Neural progenitor cell (in vitro differentiated cells): ENCODE measurements around a stretch of chr16.

- RAMPAGE, long total RNA, result no peak
Observed at GRCh38 chr16:15775966-15776671, 80.7 kb downstream of the MYH11 start.

DNA sequence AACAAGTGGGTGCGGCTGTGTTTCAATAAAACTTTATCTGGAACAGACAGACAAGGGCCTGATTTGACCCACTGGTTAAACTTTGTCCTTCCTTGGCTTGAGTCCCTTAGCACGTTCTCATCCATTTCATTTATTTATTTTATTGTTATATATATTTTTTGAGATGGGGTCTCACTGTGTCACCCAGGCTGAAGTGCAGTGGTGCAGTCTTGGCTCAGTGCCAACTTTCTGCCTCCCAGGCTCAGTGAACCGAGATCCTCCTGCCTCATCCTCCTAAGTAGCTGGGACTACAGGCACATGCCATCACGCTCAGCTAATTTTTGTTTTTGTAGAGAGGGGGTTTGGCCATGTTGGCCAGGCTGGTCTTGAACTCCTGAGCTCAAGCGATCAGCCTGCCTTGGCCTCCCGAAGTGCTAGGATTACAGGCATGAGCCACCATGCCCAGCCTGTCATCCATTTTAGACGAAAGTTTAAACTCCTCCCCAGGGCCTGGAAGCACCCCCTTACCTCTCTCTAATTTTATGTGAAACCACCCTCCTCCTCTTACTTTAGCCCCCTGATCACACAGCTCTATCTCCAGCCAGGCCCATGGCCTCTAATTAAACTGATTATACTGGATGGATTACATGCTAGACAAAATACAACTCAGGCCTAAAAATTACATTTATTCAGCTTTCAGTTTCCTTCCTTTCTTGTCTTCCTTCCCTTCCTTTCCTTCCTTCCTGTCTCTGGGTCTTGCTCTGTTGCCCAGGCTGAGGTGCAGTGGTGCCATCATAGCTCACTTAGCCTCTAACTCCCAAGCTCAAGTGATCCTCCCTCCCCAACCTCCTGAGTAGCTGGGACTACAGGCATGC lies 64.0 kb downstream of the MYH11 start:
- RAMPAGE, long total RNA, result no peak

GRCh38 chr16:15822887-15823796 lies 33.7 kb downstream of the MYH11 start:
- RAMPAGE, long total RNA, result no peak

- RAMPAGE, long total RNA, result no peak
Observed at GRCh38 chr16:15834991-15835759, 21.7 kb downstream of the MYH11 start.

DNA sequence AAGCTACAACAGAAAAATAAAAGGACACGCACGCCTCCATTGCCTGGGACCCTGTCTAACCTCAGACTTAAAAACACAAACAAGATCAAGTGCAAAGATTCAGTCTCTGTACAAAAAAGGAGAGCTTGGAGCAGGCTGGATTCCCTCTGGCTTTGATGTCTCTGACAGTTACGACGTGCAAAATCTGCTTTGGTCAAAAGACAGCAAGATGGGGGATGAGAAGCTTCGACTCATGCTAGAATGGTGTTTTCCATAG lies 9.3 kb downstream of the MYH11 start:
- RAMPAGE, long total RNA, result no peak

DNA sequence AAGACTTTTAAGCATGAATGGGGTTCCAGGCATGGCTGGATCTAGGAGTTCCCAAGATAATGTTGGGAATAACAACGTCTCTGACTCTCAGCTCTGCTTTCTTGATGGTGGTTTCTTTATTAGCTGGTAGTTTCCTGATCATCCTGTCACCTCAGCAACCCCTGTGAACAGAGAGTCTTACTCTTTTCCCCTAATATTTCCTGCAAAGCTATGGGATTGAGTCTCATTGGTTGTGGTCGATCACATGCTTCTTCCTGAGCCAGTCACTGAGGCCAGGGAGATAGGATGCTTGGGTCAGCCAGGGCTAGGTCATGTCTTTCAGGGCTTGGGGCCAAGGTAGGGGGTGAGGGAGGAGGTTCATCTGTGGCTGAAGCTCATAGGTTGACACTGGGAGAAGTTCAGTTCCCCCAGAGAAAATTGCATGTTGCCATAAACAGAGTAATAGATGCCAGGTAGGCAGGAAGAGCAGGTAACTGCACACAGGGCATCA lies 114.3 kb downstream of the ABCC1 start:
- RAMPAGE, long total RNA, result no peak

DNA sequence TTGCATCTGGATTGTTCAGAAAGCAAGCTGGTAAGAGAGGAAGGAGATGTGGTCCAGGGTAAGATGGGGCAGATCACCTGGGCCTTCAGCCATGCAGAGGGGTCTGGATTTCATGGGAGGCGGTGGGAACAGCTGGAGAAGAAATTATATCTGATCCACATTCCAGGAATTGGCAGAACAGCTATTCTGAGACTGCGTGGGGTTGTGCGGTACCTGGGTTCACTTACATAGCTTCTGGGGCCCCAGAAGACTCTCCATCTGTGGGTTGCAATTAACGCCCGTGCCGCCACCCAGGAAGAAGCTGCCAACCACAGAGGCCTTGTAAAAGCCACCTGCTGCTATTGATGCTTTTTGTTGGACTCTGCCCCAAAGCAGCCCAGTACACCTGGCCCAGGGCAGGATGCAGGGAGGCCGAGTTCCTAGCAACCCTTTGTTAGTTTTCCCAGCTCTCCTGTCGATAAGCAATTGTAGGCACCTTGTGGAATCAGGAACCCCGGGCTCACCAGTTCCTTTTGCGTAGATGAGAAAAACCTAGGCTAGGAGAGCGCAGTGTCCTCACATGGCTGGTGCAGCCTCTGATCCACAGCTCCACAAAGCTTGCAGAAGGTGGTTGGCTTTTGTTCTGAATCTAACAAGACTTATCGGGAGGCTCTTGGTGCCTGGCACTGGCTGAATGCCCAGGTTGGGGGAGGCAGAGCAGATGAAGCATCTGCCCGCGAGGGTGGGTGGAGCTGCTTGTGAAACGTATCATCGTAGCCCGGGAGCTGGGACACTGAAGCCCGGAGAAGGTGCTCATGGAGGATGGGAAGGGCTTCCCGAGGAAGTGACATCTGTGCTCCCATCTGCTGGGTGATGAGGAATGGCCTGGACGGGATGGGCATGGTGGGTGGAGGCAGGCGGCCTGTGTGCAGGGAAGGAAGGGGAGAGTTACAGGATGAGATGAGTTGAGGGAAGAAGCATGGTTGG lies 103.2 kb downstream of the ABCC6 start:
- RAMPAGE, long total RNA, result no peak

DNA sequence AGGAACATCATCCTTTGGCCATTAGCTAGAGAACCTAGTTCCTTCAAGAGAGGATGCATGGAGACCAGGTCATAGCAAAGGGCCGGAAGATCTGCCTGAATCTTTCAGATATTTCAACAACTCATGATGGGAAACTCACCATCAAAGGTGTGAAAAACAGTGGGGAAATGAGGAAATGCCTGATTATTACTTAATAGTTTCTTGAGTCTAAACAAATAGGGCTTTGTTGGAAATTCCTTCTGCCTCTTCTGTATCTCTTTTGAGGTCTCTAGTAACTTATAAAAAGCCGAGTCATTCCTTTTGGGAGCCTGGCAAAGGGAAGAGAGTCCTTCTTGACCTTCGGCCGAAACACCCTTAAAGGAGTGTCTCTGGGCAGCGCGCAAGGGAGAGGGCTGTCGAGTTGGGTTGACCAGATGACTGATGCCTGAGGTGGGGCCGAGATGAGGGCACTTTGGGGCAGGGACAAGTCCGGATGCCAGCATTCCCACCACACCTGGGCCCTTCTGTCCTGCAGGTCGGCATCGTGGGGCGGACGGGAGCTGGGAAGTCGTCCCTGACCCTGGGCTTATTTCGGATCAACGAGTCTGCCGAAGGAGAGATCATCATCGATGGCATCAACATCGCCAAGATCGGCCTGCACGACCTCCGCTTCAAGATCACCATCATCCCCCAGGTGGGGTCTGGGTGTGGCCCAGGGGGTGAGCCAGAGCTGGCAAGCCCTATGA lies 89.3 kb downstream of the ABCC6 start:
- RAMPAGE, long total RNA, result no peak

DNA sequence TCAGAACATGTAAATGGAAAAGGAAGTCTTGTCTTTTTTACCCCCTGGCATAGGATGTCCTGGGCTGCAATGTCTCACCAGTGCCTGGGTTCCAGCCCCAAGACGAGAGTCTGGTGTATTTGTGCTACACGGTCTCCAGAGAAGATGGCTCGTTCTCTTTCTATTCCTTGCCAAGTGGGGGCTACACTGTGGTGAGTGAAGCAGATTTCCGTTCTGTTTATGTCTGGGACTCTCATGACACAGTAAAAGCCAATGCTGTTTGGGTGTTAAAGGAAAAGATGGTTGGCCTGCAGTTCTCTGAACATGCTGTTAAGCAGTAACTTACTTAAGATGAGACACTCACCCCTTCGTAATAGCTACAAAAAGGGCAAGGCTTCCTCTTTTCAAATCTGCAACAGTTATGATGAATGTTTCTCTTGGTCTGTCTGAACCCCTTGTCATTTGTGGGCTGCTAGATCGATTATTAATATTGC lies 19.6 kb downstream of the NOMO3 start:
- RAMPAGE, long total RNA, result no peak

DNA sequence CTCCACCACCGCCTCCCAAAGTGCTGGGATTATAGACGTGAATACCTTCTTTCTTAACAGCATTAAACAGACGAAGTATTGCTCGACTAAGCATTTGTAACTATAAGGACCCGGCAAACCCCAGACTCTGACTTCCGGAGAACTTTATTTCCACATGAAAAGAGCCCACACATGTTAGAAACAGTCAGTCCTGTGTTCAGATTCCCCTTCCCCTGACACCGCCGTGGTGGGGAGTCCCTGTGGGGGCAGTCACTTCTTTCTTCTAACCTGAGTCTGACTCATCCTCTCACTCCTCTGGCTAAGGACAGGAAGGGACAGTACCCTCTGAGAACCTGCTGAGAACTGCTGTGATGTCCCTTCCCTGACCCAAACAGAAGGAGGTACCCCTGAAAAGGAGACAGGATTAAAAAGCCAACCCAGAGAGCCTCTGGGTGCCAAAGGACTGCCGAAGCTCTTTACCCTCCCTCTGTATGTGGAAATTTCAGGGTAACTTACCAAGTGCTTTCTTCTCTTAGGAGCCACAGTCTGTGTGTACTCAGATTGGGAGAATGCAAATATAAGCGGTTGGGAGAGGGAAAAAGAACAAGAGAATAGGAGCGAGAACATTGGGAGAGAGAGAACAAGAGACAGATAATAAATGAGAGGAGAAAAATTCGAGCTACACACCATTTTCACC lies 165.0 kb downstream of the XYLT1 start:
- RAMPAGE, long total RNA, result no peak

DNA sequence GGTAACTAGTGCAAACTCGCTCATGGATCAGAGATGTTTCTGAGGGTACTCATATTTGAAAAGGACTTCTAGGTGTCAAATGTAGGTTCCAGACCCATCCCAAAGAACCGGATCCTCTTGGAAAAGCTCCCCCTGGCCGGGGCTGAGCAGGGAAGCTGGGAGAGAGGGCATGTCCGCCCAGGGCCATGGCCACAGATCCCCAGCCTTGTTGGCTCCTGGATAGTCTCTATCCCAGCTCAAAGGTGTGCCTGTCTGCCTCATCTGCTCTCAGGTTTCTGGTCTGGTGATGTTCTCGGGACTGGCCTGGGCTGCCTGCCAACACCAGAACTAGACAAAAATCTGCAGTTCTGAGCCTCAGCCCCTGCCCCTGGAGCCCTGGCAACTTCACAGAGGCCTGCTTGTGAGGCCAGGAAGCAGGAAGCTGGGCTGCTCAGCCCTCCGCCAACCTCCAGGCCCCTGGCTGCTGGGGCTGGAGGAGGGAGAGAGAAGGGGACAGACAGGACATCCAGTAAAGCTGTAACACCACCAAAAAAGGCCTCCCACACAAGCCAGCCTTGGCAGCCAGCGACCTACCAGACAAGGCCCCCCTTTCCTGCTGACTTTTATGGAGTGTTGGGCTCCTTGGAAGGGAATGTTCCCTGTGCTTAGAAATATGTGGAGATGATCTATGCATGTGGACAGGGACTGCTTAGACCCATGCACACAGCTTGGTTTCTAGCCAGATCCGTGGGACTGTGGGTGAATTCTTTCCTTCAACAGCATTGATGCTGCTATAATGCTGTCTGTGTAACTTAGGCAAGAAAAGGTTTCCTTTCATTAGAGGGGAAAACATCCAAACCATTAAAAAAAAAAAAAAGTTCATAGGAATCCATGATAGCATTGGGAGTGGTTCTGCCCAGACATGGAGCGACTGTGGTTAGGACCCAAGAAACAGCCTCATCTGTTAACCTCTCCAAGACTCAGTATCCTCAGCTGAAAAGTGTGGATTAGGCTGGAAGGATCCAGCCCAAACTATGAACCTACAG lies 157.6 kb downstream of the XYLT1 start:
- RAMPAGE, long total RNA, result no peak

DNA sequence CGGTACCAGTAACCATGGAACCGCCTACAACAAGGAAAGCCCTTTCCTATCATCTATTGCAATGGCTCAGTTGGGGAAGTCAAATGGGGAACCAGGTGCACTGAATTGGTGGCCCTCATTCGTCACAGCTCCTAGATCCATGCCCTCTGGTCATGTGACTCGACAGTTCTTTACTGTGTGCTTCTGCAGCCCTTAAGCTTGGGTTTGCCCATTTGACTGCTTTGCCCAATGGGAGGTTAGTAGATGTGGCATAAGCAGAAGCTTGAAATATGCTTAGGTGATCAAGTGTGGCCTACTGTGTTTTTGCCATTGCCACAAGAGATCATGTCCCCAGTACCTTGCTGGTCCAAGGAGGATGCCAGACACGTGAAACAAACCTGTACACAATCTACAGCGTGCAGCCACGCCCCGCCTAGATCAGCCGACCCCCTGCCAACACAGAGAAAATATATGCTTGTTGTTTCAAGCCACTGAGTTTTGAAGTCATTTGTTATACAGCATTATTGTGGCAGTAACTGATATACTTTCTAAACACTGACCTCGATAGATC lies 109.8 kb downstream of the XYLT1 start:
- RAMPAGE, long total RNA, result no peak

- RAMPAGE, long total RNA, result no peak
Observed at GRCh38 chr16:17392062-17392540, 78.7 kb downstream of the XYLT1 start.

GRCh38 chr16:17529915-17530468 lies 59.2 kb upstream of the XYLT1 start:
- RAMPAGE, long total RNA, result no peak

DNA sequence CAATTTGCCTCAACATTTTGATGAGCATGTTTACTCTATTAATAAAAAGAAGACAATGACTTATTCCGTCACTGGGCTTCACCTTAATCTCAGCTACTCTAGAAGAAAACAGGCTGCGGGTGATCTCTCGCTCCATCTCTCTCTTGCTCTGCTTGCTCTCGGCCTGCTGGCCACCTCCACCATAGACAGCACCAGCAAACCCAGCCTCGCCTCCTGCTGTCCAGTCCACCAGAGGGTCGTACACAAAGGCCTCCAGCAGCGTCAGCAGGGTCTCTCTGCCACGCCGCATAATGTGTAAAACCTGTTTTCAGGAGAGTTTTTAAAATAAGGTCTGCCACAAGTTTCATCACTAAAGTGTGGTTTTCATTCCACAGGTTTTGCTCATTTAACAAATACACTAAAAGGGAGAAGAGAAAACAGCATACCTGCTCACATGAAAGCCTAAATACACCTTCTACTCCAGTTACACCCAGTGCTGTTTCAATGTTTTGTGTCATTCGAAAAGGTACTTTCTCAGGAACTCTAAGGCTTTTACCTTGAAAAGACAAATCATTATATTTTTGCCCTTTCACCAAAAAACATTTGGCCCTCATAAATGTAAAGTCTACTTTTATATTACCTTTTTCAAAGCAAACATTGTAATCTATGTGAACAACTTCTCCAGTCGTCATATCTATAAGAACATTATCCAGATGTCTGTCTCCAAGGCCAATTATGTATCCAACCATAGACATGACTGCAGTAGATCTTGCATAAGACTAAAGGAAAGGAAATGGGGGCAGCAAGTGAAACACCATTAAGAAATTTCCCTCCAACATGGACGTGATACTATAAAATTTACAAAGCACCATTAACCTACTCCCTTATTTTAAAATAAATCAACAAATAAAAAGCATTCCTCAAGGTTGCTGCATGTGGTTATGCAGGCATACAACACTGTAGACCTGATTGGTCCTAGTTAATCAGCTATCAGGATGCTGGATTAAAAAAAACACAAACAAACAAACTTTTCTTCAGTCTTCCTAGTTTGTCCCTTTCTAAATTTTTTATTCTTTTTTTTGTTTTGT lies 36.9 kb upstream of the ARL6IP1 start:
- RAMPAGE, long total RNA, result no peak

DNA sequence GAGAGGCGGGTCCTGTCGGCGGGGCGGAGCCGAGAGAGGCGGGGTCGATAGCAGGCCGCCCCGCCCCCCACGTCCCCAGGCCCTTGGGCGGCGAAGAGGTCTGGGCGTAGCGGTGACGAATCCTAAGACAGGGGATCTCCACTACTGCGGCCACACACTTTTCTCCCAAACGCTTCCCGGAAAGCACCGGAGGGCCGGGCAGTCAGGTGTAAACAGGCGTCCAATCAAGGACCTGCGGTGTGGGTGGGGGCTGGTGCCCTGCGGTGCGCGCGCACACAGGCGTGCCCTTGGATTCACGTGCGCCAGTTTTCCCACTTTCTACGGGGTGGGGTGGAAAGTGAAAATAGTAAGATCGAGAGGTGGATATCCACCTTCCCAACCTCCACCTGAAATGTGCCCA lies 295 bp upstream of the SMG1 start:
- RAMPAGE, long total RNA, result no peak

DNA sequence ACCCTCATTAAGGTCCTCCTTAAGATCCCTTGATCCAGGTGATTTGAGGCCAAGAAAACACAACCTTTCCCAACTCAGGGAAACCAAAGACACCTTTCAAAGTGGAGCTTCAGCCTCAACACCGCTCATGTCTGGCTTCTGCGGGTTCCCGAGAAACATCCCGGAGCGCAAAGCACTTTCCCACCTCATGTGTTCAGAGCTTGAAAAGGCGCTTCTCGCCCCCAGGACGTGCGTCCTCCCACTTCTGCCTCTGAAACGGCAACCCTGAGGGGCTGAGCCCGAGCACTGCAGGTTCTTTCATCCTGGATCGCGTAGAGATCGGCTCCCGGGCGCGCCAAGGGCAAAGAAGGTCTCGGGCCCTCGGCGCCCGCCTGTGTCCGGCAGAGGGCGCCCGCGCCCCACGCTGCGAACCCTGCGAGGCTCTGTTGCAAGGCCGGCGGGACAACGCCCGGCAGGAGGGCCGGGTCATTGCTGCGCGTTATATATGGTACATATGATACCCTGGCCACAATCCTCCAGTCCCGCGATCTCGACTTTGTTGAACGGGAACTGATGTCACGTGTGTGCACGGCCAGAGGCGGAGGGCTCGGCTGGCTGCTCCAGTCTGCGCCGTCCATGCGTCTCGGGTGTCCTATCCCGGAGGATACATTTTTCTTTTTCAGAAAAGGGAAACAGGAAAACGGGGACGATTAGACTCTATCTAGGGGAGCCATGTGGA lies 19.0 kb downstream of the COQ7 start:
- RAMPAGE, long total RNA, result no peak

DNA sequence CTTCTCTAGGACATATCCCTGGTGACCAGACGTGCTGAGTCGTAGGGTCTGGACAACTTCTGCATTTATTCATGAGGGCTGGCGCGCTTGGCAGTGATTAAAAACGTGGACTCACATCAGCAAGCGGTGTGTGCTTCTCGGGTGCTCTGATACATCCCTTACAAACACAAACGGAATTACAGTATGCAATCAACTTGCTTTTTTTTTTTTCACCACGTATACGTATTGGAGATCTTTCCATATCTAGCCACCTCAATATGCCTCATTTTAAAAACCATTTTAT lies 23.2 kb downstream of the ITPRIPL2 start:
- RAMPAGE, long total RNA, result no peak

DNA sequence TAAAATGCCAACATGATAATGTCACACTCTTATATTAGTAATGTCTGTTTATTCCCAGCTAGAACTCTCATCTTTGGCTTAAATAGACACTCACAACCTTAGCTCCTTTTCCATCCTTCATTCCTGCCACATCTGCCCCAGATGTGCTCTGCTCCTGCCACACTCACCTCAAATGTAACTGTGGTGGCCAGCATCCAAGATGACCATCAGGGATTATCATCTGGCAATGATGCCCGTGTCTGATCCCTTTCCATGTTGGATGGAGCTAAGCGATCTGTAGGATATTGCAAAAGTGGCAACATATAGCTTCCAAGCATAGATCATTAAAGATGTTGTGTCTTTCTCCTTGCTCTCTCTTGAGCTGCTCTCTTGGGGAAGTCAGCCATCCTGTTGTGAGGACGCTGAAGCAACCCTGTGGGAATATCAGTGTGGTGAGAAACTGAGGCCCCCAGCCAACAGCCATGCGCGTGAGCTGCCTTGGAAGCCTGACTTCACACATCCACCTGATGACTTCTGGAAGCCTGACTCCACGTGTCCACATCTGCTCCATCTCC lies 36.3 kb upstream of the TMC5 start:
- RAMPAGE, long total RNA, result no peak

DNA sequence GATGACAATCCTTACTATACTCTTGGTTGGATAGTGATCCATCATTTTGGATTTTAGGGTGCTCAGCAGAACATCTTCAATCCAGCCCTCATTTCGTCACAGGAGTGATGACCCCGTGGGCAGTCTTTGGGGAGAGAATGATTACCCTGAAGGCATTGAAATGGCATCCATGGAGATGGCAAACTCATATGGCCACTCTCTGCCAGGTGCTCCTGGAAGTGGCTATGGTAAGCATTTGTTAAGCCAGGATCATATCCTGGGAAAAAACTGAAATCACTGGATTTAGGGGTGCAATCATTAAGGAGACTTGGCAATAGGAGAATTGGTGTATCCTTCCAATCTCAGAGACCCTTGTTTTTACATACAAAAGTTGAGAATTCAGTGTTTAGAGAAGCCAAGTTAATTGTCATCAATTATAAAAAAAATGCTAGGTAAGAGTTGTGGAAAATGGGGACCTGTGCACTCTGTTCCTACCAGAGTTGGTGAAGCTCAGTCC lies 26.4 kb downstream of the TMC5 start:
- RAMPAGE, long total RNA, result no peak